Mesenchymal stem cell of the bone marrow (primary cell): ENCODE measurements around a stretch of chr20.

GRCh38 chr20:58135209-58135527 lies 15.5 kb upstream of the C20orf85 start:
- CAGE, long polyA plus RNA, result no peak

- CAGE, long polyA plus RNA, result no peak
These were observed 4.5 kb upstream of the C20orf85 start for GRCh38 chr20:58146103-58146780.

- CAGE, long polyA plus RNA, result no peak
These were observed 1.8 kb upstream of the C20orf85 start for GRCh38 chr20:58148842-58149277.

DNA sequence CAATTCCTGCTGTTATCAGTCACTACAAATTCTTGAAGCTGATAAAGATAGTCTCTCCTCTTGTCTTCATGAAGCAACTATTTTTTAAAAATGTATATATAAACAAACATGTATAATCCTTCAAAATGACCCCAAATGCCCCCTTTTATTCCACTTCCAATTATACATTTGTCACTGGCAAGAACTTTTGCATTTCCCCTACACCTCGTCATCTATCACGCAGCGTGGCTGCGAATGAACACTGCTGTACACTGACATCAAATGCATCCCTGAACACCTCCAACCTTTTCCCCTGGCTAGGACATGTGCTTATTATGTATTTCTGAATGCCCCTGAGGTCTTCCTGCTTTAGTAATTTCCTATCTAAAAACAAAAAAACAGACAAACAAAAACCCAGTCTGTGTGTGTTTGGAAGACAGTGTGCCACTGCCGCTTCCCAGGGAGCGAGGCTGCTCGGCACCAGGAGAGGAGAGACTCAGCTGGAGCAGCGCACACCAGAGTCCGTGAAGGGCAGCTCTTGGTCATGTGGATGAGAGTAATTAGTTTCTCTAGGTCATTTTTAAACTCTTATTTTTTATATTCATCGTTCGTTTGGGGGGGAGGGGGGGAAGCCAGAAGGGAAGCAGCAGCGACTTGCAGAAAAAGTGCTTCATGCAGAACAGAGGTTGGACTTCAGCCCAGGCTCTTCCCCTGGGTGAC lies 9.9 kb upstream of the ANKRD60 start:
- CAGE, long polyA plus RNA, result no peak

DNA sequence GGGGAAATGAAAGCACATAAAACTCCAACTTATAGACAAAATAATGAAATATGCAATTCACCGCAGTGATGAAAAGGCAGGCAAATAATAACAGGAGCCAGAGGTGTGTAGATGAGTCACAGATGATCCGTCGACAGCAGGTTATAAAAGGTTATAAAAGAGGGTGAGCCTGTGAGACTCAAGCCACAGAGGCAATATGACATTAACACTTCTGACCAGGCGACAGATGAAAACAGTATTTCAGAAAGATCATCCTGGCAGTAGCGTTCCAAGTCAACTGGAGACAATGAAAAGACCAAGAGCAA lies 35.8 kb upstream of the ANKRD60 start:
- CAGE, long polyA plus RNA, result no peak

DNA sequence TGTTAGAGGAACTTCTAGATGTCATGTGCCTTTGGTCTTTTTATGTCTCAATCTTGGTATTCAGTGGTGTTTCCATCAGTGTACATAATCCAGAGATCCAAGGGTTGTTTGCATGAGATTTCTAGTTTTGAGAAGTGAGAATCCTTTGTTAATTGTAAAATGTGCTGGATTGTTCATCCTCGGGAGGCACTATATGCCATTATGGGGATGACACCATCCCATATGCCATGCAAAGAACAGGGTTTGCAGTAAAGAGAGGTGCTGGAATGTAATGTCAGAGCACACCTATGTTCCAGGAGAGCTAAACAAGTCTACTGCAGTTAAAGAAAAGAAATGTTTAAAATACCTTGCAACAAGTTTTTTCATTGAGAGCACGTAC lies 29.2 kb downstream of the RAB22A start:
- CAGE, long polyA plus RNA, result no peak

GRCh38 chr20:58349403-58350444 lies 39.3 kb upstream of the VAPB start:
- CAGE, long polyA plus RNA, result no peak

- CAGE, long polyA plus RNA, result no peak
These were observed 19.0 kb downstream of the VAPB start for GRCh38 chr20:58407960-58408478.

DNA sequence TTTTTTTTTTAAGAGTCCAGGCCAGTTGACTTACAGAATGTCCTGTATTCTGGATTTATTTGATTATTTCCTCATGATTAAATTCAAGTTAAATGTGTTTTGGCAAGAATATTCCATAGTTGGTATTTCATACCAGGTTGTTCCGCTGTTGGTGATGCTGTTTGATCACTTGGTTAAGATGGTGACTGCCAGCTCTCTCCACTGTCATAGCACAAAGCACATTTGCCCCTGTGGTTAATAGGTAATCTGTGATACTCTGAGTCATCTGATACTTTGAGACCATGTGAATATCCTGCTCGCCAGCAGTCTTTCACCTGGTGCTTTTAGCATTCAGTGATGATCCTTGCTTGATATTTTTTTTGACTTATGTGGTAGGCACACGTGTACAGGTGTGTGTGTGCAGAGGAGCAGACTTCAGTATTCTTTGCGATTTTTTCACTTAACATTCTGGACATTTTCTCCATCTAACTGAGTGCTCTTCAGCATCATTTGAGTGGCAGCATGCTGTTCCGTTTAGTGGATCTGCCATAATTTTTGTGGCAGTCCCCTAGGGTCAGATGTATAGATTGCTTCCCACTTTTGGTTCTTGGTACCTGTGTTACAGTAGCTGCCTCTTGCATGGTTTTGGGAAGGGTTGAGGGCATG lies 48.4 kb downstream of the VAPB start:
- CAGE, long polyA plus RNA, result no peak

DNA sequence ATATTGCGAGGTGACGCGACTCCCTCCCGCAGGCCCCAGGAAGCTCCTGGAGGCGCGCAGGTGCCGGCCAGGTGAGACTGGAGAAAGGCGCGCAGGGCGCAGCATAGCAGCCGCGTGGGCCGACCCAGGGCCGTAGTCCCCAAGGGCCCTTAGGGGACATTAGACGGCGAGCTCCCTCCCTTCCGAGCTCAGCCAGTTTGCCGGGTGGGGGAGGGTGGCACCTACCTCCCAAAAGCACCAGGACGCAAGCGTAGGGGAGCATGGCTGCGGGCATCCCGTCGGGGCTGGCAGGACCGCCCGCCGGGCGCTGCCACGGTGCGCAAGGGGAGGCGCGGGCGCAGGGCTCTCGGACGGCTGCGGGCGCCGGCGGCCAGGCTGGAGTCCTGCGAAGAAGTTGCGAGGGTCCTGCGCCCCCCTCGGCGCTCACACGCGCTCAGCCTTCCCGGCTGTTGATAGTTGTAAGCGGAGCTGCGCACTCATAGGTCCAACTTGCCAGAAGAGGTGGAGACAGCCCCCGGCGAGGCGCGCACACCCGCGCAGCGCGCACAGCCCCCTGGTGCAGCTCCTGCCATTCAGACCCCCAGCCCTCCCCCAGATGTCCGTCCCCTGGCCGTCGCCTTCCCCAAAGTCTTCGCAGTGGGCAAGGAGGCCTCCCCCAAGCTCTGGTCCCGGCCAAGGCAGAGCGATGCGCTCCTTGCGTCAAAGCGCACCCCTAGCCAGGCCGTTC lies 602 bp downstream of the APCDD1L start:
- CAGE, long polyA plus RNA, result no peak

GRCh38 chr20:58610960-58611594 lies 40.0 kb upstream of the STX16 start:
- CAGE, long polyA plus RNA, result no peak

DNA sequence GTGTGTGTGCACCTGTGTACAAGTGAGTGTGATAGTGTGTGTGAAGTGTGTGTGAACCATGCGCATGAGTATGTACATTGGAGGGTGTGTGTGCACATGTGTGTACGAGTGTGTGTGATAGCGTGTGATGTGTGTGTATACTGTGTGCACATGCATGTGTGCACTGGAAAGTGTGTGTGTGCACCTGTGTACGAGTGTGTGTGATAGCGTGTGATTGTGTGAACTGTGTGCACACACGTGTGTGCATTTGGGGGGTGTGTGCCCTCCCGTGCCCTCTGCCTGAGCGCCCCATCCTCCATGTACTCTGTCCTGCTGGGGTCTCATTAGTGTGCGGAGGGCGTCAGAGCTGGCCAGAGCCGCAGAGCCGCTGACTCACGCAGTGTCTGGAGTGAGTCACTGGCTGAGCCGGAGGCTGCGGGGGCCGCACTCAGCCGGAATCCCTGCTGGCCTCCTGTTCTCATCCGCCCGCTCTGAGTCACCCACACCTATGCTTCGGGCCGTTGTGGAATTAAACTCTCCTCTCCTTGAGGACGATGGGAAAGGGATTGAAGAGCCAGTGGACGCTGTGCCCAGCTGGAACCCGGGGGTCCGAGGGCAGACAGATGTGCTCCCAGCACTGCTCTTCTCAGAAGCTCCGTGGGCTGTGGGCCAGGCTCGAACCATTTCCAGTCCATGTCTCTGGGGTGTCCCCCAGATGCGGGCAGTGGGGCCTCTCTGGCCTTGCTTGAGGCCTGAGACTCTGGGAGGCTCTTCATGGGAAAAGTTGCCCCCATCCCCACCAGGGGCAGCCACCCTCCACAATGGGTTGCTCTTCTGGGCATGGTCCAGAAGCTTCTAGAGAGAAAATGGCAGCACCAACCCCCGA lies 27.2 kb upstream of the STX16 start:
- CAGE, long polyA plus RNA, result no peak

DNA sequence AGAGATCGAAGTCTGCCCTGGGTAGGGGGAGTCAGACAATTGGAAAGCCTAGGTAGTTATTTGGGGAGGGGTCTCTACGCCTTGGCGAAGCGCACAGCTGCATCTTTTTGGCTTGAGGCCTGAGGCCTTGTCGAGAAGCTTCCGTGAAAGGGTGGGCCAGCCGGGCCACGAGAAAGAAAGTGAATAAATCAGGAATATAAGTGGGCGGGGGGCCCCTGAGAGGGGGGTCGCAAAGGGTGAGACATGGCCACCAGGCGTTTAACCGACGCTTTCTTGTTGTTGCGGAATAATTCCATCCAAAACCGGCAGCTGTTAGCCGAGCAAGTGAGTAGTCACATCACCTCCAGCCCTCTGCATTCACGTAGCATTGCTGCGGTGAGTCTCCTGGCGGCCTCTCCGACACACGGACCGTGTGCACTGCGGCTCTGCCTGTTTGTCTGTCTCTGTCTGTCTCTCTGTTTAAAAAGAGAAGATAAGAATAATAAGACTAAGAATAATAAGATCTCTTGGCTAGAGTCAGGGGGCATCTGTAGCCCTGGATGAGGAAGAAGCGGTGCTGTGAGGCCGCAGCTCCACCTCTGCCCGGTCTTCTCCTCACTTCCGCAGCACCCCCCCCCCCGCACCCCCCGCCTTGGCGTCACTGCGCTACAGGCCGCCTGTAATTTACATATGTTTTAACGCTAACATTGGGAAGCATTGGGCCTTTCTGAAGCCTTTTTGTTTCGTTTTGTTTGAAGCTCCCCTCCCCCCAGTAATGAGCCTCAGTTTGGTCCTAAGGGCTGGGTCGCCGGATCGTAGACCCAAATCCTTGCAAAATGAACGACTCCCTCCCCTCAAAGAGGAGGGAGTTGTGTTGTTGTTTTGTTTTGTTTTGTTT lies 919 bp downstream of the STX16 start:
- CAGE, long polyA plus RNA, result no peak

DNA sequence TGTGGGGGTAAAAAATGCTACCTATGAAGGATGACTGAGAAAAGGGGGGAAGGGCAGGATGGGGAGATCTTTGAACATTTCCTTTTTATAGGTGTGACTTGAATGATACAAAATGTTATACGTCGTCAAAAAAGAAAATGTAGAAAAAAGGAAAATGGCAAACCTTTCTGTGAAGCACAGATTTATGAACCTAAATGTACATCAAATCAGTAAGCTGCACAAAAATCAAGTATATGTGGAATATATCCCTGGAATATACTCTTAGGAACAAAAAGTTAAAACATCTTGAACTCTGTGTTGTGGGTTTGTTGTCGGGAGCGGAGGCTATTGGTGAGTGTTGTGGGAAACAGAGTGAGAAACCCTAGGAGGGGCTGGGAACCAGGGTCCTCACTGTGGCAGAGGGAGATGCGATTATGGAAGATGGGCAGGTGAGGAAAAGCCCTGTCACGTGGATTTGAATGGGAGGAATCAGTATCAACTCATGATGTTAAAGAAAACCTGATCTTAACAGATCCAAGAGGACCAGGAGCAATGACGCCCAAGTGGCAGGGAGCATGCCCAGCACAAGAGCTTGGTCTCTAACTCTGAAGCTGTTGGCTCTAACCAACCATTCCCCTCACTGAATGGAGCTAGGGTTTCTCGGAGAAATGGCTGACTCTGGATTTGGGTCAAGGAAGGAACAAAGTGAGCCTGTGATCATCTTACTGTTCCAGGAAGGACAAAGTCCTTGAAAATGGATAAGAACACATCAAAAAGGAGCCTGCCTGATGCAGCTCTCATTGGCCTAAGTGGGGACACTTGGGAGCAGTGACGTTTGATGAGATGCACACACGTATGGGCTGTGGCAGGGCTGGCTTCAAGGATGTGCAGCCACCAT lies 7.0 kb upstream of the NPEPL1 start:
- CAGE, long polyA plus RNA, result no peak

DNA sequence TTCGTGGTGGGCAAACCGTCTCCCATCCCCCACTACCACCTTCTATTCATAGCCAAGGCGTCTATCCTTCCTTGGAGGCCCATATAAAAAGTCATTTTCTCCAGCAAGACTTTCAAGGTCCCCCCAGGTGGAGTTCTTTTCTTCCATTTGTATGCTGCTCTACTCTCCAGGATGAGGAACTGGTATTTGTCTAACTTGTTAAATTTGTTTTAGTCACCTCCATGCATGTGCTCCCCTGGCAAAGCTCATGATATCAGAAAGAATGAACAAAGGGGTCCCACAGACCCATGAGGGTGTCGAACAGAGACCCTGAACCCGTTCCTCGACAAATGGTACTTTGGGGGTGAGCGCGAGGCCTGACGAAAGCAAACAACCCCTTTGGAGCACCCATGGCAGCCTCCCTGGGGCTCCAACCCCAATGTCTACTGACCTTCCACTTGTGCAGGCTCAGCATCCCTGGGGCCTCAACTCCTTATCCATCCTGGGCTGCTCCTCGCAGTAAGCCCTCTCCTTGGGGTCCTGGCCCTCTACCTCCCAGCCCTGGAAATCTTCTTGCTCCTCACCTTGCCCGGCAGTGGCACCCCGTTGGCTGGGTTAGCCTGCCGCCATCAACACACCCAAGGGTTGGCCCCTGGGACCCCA lies 41.0 kb upstream of the GNAS start:
- CAGE, long polyA plus RNA, result no peak

DNA sequence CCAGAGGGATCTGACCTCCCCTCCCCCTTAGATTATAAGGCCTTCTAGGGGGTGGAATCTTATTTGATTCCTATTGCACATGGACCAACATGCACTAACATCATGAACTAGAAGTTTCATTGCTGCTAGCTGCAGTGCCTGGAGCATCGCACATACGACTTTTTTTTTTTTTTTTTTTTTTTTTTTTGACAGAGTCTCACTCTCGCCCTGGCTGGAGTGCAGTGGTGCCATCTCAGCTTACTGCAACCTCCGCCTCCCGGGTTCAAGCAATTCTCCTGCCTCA lies 11.3 kb downstream of the GNAS start:
- CAGE, long polyA plus RNA, result no peak

- CAGE, long polyA plus RNA, result no peak
These were observed 12.2 kb downstream of the GNAS start for GRCh38 chr20:58903284-58903997.

DNA sequence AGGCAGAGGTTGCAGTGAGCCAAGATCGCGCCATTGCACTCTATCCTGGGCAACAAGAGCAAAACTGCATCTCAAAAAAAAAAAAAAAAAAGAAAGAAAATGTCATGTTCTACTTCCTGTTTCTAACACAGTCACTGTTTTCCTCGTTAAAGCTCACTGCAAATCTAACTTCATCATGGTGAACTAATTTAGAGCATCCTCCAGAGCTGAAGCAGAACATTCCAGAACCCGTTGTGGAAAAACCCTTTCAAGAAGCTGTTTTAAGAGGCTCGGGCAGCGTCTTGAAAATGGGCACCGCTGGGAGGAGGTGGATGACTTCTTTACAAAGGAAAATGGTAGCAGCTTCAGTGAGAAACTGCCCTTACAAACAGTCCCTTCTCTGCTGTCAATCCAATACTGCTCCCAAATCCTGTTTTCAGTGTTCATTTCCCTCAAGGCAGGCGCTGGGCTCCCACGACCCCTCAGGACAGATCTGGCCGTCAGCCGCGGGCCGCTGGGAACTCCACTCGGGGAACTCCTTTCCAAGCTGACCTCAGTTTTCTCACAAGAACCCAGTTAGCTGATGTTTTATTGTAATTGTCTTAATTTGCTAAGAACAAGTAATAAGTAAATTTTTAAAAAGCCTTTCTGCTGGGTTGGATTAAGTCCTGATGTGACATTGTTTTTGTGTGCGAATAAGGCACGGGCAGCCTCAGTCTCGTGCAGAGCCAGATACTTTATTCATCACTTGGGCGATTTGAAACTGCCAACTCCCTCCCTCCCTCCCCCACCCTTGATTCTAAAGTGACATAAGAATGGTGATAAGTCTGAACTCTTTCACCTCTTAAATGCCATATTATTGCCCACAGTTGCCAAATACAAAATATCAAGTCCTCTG lies 12.3 kb downstream of the CTSZ start:
- CAGE, long polyA plus RNA, result no peak

DNA sequence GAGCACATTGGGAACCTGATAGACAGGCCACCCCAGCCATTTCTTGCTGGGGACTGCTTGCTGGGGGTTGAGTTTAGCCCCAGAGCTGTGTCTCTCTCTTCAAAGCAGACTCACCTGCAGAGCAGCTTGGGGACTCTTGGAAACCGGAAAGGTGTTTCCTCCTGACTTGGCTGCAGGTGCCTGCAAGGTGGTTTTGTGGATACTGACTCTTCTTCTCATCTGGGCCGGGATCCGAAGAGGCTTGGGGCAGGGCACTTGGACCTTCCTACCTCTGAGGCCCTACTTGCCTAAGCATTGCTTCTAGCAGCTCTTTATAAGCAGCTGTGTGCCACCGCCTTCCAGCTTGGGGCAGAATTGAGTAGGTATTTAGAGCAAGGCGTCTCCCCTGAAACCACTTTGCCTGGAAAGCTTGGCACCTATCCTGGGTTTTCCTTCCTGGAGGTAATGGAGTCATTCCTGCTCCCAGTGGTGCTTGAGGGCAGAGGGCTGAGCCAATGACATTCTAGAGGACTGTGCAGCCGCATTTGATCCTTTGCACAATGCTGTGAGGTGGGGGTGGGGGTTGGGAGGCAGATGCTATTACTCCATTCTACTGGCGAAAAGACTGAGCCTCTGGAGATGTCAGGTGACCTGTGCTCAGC lies 3.4 kb upstream of the CTSZ start:
- CAGE, long polyA plus RNA, result no peak

GRCh38 chr20:59031438-59032177 lies 527 bp downstream of the ATP5F1E start:
- CAGE, long polyA plus RNA, result no peak